Liver (tissue), 9 donors: ENCODE results near the genes C2CD2 and UBASH3A.

DNA sequence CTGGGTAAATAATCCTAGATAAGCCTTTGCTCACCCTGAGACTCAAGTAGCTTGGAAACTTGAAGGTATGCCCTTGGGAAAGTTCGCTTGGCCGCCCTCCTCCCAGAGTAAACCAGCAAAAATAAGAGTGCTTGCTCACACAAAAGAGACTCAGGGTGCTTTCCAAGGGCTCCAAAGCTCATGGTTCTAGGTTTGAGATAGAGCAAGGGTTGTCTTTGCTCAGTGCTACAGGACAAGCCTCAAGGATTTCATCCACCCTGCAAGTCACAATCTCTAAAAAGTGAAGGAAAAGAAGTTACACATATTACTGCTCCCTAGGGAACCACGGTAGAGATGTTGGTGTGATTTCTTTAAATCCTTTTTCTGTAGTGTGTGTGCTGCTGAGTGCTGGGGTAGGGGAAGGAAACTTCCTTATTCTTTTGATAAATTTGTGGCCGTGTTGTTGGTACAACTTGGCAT, 86.0 kb upstream of the TMPRSS2 start:
- PRO-cap, 5 experiments, result no peak in any of the 5 experiments
- RAMPAGE, long total RNA, 2 experiments, result no peak in any of the 2 experiments
- RRBS, result no CpG with 5 or more reads among the region's 4 CpGs

- PRO-cap, 5 experiments, result no peak in any of the 5 experiments
- RAMPAGE, long total RNA, 2 experiments, result no peak in any of the 2 experiments
- RRBS, result no CpG with 5 or more reads among the region's 19 CpGs
These were observed 90.9 kb upstream of the TMPRSS2 start for GRCh38 chr21:41598678-41599424.

GRCh38 chr21:41664047-41664500, 102.8 kb downstream of the RIPK4 start:
- PRO-cap, 5 experiments, result no peak in any of the 5 experiments
- RAMPAGE, long total RNA, 2 experiments, result no peak in any of the 2 experiments
- RRBS, result no CpG with 5 or more reads among the region's 10 CpGs

DNA sequence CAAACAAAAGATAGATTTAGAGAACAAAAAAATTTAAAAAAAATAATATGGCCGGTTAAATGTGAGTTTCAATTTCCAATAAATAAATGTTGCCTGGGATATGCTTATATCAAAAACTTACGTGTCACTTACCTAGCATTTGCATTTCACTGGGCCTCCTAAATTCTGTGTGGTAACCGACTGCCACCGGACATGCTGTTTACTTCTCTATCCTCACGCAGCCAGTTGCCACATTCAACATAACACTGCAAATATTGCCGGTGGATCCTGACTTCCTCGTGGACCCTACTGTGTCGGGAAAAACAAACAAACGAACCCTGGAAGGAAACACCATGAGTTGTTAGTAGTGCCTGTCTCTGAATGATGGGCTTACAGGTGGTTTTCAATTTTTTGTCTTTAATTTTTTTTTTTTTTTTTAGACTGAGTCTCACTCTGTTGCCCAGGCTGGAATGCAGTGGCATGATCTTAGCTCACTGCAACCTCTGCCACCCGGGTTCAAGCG, 54.1 kb downstream of the RIPK4 start:
- PRO-cap, 5 experiments, result no peak in any of the 5 experiments
- RAMPAGE, long total RNA, 2 experiments, result no peak in any of the 2 experiments
- RRBS, result 9% methylated on average over 3 of the region's 11 CpGs

GRCh38 chr21:41864116-41864865, 14.9 kb downstream of the PRDM15 start:
- PRO-cap, 5 experiments, result no peak in any of the 5 experiments
- RAMPAGE, long total RNA, 2 experiments, result no peak in any of the 2 experiments
- RRBS, result no CpG with 5 or more reads among the region's 10 CpGs

DNA sequence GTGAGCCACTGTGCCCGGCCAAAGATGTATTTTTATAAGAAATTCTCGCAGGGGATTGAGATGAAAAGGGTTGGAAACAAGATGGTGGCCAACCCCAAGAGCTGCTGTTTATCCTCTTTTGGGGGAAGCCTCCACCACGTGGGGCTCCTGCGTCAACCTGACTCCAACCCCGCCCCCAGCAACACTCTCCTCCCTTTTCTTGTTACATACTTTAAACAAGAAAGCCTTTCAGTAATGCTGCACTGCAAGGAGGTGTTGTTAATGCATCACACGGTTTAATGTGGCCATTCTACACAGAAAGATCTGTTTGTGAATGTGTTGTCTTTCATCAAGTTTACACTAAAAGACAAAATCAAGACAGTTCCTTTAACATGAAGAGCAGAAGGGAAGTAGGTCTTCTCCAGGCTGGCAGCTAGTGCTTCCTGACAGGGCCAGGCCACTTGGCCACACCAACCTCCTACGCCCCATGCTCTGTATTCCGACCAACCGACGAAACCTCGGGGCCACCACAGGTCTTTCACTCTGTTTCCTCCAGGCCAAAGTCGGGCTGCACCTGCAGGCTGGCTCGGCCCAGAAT, 26.0 kb downstream of the C2CD2 start:
- PRO-cap, 5 experiments, result no peak in any of the 5 experiments
- RAMPAGE, long total RNA, 2 experiments, result no peak in any of the 2 experiments
- RRBS, result no CpG with 5 or more reads among the region's 13 CpGs

DNA sequence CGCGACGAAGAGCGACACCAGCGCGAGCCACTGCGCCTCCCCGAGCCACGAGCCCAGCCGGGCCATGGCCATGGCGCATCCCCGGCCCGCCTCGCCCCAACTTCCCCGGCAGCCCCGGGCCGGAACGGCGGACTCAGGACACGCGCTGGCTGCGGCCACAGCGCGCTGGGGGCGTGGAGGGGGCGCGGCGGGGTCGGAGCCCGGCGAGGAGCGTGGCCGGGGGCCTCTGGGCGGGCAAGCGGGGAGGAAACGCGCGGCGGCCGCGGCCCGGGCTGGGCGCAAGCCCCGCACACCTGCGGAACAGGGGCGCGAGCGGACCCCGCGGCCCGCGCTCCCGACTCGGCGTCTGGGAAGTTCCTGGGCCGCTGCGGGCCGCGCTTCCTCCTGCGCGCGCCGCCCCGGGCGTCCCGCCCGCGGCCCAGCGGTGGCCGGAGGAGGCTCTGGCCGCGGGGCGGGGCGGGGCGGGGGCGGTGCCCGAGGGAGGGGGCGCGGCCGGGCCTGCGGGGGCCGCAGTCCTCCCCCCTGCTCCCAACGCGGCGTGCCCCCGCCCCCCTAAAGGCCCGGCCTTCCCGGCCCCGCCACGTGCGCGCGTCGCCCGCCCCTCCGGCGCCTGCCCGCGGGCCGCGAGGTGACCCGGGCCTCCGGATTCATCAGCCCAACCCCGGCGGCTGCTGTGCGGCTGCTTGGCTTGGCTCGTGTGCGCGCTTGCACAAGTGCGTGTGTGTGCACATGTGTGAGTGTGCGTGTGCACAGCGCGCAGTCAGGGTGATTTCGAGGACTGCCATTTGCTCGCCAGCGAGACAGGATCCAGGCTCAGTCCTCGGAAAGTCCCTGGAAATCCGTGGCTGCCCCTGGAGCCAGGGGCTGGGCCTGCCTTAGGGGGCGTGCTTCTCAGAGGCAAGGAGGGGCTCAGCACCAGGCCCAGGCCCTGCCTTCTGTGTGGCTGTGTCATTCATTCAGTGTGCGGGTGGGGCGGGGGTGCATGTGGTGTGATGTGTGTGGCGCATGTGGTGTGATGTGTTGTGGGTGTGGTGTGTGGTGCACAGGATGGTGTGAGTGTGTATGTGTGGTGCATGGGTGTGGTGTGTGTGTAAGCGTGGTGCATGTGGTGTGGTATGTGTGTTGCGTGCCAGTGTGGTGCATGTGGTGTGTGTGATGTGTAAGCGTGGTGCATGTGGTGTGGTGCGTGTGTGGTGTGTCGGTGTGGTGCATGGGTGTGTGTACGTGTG, at the start of gene C2CD2:
Gene C2CD2 (minus strand): TSS at position 442 of the 1,229 bp plus-strand sequence.
- PRO-cap, 5 experiments, result peak in 5 of 5 experiments; most common minus-strand start position 409 of the sequence (in 3)
- RAMPAGE, long total RNA, 2 experiments, result no peak in any of the 2 experiments
- RRBS, result 3% methylated on average over 40 of the region's 128 CpGs

DNA sequence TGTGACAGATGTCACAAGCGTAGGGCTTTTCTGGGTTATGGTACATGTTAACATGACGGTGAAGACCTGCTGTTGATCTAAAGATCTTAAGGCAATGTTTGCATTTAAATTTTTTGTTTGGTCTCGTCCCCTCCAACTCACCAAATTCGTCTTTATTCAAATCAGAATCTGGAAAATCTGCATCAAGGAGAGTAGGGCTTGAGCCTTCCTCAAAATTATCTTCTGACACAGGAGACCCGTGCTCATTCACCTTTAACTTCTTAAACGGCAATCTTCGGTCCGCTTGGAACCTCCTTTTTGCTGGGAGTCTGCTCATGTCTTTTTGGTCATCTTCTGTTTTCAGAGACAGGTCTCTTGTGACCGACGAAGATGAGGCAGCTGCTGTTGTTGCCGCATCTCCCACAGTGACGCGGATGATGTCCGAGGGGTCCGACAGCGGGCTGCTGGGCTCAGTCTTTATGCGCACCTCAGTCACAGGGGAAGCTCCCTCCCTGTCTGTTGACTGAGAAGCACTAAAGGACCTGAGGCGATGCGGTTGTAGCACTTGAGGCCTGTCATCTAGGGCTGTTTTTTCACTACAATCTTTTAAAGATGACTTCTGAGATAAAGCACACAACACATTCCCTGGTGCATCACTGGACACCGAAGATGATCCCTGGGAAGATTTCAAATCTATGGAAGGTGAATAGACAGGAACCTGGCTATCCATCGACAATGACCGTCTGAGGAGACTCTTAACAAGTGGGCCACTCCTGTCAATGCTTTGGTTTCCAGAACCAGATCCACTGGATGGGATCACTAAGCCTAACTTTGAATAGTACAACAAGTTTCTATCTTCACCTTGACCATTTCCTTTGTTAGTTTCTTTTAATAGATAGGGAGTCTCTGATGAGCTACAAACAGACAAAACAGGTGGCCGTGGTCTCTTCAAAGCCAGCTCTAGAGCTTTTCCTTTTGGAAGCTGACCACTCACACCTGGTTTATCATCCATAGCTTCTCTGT, 17.5 kb downstream of the ZBTB21 start:
- PRO-cap, 5 experiments, result no peak in any of the 5 experiments
- RAMPAGE, long total RNA, 2 experiments, result no peak in any of the 2 experiments
- RRBS, result no CpG with 5 or more reads among the region's 23 CpGs

DNA sequence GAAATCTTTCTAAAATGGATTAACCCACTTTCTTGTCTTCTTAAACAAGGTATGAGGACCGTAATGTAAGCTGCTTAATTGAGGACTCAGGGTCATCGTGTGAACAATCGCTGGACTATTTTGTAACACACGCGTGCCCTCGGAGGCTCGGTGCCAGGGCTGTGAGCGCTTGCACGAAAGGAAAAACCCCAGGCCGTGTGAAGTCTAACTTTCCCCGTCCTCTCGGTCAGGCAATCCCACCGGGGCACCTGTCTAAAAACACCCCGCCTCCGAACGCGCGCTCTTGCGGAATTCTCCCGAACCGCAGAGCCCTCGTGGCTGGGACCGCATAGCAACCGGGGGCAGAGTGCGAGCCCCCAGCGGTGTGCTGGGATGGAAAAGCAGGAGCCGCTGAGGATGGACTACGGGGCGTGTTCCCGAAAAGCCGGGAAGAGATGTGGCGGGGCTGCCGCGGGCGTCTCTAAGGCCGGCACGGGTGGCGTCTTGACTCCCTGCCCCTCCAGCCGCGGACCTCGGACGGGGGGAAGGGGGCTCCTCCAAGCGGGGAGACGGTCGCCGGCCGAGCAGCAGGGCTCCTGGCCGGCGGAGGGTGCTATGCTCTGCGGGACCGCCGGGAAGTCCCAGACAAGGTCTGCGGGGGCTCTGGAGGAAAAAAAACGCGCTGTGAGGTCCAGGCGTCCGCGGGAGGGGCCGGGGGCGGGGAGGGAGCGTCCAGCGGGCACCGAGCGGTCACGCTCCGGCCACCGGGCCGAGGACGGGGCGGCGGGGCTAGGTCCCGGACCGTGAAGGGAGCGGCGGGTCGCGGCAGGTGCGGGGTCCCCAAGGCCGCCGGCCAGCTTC, 984 bp downstream of the ZBTB21 start:
- PRO-cap, 5 experiments, result peak in 3 of 5 experiments; most common plus-strand start position 207 of the sequence (in 2)
- RAMPAGE, long total RNA, 2 experiments, result no peak in any of the 2 experiments
- RRBS, result 1% methylated on average over 42 of the region's 80 CpGs

DNA sequence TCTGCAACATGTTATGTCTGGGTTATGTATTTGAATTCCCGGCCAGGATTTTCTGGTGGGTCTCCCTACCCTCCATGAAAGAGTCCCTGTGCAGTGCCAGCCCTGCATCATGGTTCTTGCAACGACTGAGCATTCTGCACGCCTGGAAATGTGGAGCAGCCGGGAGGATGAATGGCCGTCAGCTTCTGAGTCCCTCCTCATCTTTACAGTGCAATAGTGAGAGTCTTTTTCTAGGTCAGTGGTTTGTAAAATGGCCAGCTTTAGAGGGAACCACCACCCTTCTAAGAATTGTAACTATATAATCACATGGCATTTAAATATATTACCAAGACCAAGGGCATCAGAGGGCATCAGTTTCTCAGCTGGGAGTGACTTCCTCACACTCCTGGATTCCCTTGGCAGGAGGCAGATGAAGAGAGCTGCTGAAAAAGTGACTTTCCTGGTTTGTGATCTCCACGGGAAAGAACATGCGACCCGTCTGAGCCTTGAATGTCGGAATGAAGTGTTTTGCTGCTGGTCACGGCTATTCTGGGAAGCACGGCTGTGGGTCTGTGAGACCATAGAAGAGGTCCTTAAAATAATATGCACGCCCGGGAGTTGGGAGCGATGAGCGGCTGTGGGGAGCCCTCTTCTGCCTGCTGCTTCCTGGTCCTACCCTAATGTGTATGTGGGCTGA, 13.4 kb upstream of the UMODL1 start:
- PRO-cap, 5 experiments, result peak in 5 of 5 experiments; most common minus-strand start position 173 of the sequence (in 5)
- RAMPAGE, long total RNA, 2 experiments, result no peak in any of the 2 experiments
- RRBS, result no CpG with 5 or more reads among the region's 15 CpGs

DNA sequence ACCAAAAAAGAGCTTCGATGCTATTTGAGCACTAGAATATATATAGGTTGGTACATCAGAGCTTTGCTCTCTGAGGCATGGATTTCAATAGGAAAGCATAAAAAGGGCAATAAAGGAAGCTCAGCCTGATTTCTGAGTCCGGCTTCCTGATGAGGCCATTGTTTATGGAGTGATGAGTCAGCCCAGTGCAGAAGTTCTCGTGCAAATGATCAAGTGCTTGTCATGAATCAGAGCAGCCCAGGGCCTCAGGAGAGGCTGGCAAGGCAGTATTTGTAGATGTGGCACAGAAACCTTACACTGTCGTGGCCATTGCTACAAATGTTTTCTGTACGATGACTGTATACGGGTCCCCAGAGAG, 26.7 kb downstream of the UMODL1 start:
- PRO-cap, 5 experiments, result peak in 1 of 5 experiments; most common plus-strand start position 266 of the sequence (in 1)
- RAMPAGE, long total RNA, 2 experiments, result no peak in any of the 2 experiments
- RRBS, result no CpG with 5 or more reads among the region's 6 CpGs

DNA sequence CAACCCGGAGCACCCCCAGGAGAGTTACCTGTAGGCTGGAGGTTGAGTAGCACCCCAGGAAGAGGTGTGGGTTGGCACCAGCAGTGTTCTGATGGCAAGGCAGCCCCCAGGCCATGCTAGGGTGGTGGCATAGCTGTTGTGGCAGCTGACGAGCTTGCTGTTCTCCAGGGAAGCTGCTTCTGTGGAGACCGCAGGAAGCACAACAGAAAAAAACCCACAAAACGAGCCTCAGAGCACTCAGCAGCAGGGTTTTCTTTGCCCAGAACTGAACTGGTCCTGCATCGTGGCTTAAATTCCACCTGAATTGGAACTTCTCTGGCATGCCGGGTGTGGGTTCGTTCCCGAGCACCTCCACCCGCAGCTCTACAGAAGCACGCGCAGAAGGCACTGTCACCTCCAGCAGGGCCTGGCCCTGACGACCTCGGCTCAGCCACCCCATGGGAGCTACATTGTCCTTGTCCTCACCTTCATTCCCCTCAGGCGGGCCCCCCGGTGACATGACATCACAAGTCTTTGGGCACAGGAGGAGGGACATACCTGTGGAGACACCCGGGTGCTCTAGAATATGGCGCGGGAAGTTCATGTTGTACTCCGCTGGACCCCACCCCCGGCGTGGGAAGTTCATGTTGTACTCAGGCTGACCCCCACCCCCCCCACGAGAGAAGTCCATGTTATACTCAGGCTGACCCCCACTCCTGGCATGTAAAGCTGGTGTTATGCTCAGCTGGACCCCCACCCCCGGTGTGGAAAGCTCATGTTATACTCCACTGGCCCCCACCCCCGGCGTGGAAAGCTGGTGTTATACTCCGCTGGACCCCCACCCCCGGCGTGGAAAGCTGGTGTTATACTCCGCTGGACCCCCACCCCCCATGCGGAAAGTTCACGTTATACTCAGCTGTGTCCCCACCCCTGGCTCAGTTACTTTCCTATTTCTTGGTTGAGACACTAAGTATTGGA, 37.4 kb downstream of the UMODL1 start:
- PRO-cap, 5 experiments, result no peak in any of the 5 experiments
- RAMPAGE, long total RNA, 2 experiments, result no peak in any of the 2 experiments
- RRBS, result 65% methylated on average over 4 of the region's 31 CpGs

DNA sequence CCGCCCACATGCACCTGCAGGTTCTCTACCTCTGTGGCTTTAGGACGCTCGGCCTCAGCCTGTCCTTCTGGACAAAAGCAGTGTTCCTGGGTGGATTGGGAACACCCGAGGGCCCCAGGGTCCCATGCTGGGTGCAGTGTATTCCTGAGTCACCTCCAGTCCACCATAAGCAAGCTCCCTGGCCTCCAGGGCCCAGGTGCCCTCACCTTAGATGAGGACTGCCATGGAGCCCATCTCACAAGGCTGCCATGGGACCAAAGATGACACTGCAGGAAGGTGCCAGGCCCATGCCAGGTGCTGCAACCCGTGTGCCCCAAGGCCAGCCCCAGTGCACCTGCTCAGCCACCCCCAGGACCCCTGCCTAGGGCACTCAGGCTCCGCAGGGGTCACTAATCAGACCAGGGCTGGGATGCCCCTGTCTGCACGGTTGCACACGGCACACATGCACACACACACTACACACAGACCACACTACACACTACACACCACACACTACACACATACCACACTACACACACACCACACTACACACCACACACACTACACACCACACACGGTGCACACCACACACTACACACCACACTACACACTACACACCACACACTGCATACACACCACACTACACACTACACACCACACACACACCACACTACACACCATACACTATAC, 22.9 kb downstream of the TFF3 start:
- PRO-cap, 5 experiments, result no peak in any of the 5 experiments
- RAMPAGE, long total RNA, 2 experiments, result no peak in any of the 2 experiments
- RRBS, result no CpG with 5 or more reads among the region's 9 CpGs

DNA sequence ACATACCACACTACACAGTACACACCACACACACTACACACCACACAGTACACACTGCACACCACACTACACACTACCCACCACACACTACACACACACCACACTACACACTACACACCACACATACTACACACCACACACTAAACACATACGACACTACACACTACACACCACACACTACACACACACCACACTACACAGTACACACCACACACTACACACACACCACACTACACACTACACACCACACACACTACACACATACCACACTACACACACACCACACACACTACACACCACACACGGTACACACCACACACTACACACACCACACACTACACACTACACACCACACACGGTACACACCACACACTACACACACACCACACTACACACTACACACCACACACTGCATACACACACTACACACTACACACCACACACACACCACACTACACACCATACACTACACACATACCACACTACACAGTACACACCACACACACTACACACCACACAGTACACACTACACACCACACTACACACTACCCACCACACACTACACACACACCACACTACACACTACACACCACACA, 22.3 kb downstream of the TFF3 start:
- PRO-cap, 5 experiments, result no peak in any of the 5 experiments
- RAMPAGE, long total RNA, 2 experiments, result no peak in any of the 2 experiments
- RRBS, result no CpG with 5 or more reads among the region's 3 CpGs

DNA sequence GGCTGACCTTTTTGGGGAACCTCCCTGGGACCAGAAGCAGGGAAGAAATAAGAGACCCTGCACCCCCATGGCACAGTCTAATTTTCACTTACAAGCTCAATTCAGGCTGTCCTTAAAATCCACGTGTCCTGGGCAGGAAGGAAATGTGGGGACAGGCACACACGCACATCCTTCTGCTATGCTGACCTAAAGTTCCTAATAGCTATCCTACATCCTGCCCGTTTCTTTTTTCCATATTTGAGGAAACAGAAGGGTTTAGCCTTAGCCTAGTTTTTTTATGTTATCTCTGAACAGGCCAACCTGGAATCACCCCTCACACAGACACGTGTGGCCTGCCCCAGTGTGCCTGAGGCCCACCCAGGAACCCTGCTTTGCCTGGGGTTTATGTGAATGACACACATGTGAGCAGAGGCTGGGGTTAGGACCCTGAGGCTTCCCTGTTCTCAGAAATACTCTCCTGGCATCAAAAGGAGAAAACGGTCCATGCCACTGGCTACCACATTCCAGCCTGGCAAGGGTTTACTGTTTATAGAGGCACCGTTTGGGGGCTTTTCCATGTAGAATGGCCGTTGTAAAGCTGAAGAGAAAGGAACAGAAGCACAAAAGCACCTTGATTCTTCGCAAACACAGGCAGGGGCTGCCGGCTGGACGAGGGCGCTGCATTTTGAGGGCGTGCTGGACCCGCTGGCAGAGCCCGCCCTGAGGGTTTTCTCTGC, 13.3 kb downstream of the TFF3 start:
- PRO-cap, 5 experiments, result peak in 4 of 5 experiments; most common minus-strand start position 79 of the sequence (in 4)
- RAMPAGE, long total RNA, 2 experiments, result no peak in any of the 2 experiments
- RRBS, result no CpG with 5 or more reads among the region's 14 CpGs

DNA sequence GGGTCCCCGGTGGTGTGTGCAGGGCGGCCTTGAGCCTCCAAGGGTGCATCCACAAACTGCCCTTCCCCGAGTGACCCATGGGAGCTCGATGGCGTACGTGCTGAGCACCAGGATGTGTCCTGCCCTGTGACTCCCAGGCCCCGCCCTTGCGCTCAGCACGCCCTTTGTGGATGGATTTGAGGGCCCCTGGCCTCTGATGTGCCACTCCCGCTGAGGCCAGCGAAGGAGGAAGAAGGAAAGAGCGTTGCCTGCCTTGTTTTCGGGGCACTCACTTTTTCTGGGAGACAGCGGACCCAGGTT, 1.7 kb upstream of the TFF3 start:
- PRO-cap, 5 experiments, result no peak in any of the 5 experiments
- RAMPAGE, long total RNA, 2 experiments, result no peak in any of the 2 experiments
- RRBS, result no CpG with 5 or more reads among the region's 14 CpGs

DNA sequence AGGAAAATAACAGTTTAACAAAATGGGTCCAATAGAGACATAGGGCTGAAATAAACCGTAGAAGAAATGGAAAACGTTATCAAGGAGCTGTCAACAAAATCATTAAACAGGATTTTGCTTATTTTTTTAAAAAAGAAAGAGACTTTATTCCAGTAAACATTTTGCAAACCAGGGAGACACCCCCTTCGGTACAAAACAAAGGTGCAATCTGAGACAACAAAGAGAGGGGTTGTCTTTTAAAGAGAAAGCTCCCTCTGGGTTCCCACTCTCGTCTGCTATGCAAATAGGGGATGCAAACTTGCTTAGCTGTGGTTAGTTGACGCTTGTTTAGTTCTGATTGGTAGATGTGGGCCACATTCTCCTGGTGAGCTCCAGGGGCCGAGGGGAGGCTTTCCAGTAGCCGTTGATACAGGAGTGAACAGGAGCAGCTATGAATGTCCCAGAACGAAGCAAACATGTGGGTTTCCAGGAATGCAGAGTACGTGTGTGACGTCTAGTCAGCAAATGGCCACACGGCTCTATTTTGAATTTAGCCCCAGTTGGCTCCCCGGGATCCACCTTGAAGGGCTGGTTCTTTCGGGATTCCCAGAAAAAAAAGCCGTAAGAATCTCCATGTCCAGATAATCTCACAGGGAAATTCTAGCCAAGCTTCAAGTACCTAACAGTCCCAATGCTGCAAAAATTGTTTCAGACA, 14.8 kb downstream of the TFF2 start:
- PRO-cap, 5 experiments, result no peak in any of the 5 experiments
- RAMPAGE, long total RNA, 2 experiments, result no peak in any of the 2 experiments
- RRBS, result no CpG with 5 or more reads among the region's 14 CpGs

- PRO-cap, 5 experiments, result peak in 3 of 5 experiments; most common plus-strand start chr21:42403922 (in 1)
- RAMPAGE, long total RNA, 2 experiments, result no peak in any of the 2 experiments
- RRBS, result no CpG with 5 or more reads among the region's 11 CpGs
These were observed at the start of gene UBASH3A for GRCh38 chr21:42403570-42403998. UBASH3A (plus strand) TSS chr21:42403902.

- PRO-cap, 5 experiments, result no peak in any of the 5 experiments
- RAMPAGE, long total RNA, 2 experiments, result no peak in any of the 2 experiments
- RRBS, result no CpG with 5 or more reads among the region's 8 CpGs
These were observed 35.7 kb downstream of the RSPH1 start for GRCh38 chr21:42460234-42460749.

GRCh38 chr21:42460750-42461509, 35.1 kb downstream of the RSPH1 start:
- PRO-cap, 5 experiments, result no peak in any of the 5 experiments
- RAMPAGE, long total RNA, 2 experiments, result no peak in any of the 2 experiments
- RRBS, result no CpG with 5 or more reads among the region's 13 CpGs